ENCODE data around the gene ZNF507.

- RRBS: no CpG with 5 or more reads among the region's 3 CpGs
These were observed 29.8 kb downstream of the ZNF43 start for GRCh38 chr19:21805937-21806767.

GRCh38 chr19:22596093-22596541, 38.0 kb upstream of the ZNF492 start:
- RRBS: no CpG with 5 or more reads among the region's 19 CpGs

- RRBS: no CpG with 5 or more reads among the region's 2 CpGs
These were observed 85.9 kb downstream of the ZNF726 start for GRCh38 chr19:24000560-24001089.

DNA sequence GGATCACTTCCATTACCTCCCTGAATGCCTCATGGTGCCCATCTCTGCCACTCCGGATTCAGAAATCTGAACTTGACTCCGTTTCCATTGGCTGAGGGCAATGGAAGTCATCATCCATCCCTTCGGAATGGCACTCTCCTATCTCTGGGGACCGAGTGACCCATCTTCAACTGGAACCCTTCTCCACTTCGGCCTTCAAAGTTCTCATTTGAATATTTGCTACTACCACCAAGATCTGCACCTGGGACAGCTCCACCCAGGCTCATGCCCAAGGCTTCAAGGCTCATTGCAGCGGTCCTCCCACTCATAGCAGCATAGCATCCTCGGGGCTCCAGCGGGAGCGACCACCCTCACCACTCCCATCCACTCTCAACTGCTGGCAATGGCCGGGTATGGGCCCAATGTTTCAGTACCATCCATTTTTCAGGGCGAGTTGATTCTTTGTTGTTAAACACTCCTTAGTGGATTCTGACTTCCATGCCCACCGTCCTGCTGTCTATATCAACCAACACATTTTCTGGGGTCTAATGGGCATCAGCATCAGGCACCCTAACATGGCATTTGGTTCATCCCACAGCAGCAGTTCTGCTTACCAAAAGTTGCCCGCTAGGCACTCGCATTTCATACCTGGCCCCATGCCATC, 85.8 kb upstream of the ZNF254 start:
- RRBS: no CpG with 5 or more reads among the region's 14 CpGs

DNA sequence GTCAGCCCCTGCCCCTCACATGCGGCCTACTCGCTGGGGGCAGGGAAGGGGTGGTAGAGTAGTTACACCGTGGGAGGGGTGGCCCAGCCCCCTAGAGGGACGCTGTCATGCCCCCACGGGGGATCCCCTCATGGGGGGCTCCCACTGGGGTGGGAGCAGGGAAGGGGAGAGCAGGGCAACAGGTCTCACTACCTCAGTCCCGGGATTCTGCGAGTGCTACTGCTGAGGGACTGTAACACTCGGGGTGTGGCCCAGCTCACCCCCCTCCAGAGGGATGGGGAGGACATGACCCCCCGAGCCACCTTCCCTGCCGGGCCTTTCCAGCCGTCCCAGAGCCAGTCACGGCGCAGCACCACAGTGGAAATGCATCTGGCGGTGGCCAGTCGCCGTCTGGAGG, 84.6 kb upstream of the ZNF254 start:
- RRBS: 24% methylated on average over 3 of the region's 16 CpGs

DNA sequence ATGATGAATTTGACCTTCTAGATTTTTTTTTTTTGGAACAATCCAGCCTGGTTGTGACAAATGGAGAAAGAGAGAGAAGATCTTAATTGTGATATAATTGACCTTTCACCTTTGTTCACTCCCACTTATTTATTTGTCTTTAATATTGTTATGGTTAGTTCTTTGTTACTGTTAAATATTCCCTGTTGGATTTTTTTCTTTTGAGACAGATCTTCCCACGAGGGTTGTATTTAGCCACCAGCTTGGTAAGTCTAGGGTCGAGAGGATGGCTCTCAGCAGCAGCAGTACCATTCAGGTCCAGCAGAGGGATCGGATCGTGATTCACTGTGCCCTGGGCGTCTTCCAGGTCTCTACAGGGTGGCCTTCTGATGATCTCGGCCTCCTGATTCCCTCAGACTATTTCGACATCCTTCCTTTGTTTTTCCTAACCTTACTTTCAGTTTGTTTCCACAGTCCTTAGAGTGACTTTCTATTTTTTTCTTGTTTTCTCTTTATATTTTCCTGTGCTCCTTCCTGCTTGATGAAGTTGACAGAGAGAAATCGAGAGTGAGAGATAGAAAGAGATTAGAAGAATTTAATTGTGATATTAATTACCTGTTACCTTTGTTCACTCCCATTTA, 1437.0 kb downstream of the UQCRFS1 start:
- RRBS: no CpG with 5 or more reads among the region's 8 CpGs

GRCh38 chr19:28444769-28445600, 768.0 kb downstream of the UQCRFS1 start:
- RRBS: no CpG with 5 or more reads among the region's 9 CpGs

DNA sequence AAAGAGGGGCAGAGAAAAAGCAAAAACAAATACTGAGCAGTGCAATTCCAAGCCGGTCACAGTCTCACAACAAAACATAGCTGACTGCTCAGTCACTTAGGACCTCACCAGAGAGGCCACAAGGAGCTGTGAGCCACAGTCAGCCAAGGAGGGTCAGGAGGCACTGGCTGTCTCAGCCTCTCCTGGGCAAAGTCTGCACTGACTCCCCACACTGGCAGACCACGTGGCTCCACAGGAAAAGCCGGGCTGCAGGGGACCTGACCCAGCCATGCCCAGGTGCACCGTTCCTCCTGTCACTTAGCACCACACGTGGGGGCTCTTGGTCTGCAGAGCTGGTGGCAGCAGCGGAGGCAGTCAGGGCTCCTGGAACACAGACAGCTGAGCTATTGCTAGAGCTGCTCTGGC, 744.3 kb downstream of the UQCRFS1 start:
- RRBS: no CpG with 5 or more reads among the region's 6 CpGs

GRCh38 chr19:28534795-28535853, 677.8 kb downstream of the UQCRFS1 start:
- RRBS: no CpG with 5 or more reads among the region's 5 CpGs

DNA sequence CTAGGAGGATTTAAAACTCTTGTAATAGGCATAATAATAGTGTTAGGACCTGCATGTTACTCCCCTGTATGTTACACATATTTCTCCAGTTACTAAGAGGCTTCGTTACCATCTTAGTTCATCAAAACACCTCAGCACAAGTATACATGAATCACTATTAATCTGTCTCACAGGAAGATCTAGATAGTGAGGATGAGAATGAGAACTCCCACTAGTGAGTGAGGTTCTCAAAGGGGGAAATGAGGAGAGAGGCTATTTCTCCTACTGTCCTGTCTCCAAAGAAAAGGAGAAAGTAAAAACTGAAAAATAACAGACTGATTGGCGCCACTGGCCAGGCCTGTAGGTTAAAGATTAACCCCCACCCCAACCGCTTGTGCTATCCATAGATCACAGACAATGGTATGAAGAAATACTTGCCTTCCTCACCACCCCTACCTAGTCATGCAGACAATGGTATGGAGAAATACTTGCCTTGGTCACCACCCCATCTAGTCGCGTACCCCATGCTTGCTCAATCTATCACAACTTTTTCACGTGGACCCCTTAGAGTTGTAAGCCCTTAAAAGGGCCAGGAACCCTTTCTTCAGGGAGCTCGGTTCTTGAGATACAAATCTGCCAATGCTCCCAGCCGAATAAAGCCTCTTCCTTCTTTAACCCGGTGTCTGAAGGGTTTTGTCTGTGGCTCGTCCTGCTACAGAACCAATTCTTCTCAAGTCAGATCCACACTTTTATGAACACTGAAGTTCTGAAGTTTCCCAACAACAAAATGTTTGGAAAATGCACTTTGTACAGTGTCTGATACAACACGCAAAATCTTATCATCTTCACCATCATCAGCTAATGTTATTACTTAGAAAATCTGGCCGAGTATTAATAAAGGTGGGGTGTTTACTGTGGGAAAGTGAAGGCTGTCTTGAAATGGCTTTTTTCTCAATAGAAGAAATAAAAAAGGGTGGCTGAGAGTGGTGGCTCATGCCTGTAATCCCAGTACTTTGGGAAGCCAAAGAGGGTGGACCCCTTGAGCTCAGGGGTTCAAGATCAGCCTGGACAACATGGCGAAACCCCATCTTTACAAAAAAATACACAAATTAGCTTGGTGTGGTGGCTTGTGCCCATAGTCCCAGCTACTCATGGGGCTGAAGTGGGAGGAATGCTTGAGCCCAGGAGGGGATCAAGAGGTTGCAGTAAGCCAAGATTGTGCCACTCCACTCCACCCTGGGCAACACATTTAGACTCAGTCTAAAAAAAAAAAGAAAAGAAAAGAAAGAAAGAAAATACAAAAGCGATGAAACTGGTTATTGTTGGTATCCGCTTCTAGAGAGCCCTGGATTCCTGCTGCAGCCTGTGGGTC, 597.9 kb downstream of the UQCRFS1 start:
- RRBS: no CpG with 5 or more reads among the region's 15 CpGs

- RRBS: 77% methylated on average over 2 of the region's 16 CpGs
These were observed 223.8 kb downstream of the UQCRFS1 start for GRCh38 chr19:28989088-28989546.

- RRBS: 3% methylated on average over 4 of the region's 37 CpGs
These were observed 826 bp downstream of the PLEKHF1 start for GRCh38 chr19:29665778-29666796.

- RRBS: no CpG with 5 or more reads among the region's 8 CpGs
These were observed 2.7 kb downstream of the PLEKHF1 start for GRCh38 chr19:29667782-29668592.

DNA sequence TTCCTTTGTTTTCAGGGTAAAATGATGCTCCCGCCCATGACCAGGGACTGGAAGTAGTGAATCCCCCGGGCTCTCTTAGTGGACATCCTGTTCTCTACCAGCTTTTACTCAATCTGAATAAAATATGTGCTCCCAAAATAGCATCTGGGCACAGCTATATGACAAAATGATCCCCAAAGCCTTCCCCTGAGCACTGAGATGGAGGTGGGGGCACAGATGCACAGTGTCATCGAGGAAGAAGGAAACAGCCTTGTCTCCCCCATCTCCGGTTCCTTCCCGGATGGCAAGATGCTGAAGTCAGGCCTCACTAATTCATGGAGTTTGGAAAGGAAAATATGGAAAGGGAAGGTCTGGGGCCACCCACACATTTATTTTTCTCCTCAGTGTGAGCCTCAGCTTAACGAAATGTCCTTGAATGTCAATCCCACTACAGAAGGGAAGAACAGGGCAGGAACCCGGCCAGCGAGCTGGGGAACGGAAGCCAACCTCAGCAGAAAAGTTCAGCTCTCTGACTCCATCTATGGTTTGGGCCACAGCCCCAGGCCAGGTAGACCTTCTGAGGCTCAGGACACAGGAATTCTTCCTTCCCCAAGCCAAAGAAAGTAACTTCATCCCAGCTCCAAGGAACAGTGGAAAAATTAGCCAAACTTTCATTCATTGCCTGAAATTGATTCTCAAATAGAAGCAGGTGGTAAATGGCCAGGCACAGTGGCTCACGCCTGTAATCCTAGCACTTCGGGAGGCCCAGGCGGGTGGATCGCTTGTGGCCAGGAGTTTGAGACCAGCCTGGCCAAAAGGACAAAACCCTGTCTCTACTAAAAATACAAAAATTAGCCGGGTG, 8.5 kb downstream of the C19orf12 start:
- RRBS: no CpG with 5 or more reads among the region's 14 CpGs

DNA sequence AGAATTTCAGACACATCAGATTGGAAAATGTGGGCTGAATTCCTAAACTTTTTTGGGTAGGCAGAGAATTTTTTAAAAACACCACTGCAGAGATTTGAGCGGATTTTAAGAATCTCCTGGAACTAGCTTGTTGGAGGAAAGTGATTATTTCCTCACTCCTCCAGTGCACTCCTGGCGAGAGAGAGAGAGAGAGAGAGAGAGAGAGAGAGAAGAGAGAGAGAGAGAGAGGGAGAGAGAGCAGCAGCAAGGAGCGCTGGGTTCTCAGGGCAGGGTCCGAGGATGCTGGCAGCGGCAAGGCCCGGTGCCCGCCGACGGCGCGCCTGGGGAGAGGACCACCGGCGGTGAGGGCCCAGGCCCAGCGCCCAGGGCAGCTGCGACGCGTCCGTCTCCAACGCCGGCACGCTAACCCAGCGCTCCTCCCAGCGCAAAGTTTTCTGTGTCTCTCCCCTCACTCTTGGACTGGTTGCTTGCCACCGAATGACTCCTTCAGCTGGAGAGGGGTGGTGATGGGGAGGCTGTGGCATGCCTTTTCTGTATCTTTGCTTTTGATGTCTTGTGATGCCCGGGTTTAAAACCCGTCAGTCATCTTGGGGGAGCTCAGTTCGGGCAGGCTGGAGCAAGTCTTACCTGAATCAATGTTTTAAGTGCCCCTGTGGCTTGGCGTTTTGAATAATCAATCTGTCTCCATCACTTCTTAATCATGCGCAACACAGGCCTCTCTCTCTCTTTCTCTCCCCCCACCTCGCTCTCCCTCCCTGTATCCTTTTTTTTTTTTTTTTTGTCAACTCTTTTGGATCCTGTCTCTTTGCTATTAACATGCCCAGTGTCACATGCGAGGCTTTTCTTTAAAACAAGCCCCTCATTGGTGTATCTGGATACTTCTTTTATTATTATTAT, 148.7 kb upstream of the ZNF536 start:
- RRBS: 7% methylated on average over 15 of the region's 31 CpGs

DNA sequence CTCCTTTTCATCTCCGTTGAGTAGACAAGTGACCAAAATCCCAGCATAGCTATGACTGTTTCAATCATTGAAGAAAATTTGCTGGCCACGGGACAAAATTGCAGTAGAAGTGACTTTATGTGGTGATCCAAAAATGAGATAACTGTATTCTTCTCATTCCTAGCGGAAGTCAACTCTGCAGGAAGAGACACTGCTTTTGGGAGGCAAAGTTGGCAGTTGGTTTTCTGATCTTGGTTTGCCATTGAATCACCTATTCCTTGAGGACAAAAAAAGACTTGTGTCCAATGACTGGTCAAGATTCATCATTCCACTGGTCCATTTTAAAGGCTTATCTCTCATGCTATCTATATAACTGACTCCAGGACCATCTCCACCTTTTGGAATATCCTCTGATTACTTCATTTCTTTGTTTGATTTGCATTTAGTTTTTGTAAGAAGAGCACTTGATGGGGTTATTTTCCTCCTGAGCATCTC, 454.3 kb downstream of the ZNF536 start:
- RRBS: no CpG with 5 or more reads among the region's 3 CpGs

DNA sequence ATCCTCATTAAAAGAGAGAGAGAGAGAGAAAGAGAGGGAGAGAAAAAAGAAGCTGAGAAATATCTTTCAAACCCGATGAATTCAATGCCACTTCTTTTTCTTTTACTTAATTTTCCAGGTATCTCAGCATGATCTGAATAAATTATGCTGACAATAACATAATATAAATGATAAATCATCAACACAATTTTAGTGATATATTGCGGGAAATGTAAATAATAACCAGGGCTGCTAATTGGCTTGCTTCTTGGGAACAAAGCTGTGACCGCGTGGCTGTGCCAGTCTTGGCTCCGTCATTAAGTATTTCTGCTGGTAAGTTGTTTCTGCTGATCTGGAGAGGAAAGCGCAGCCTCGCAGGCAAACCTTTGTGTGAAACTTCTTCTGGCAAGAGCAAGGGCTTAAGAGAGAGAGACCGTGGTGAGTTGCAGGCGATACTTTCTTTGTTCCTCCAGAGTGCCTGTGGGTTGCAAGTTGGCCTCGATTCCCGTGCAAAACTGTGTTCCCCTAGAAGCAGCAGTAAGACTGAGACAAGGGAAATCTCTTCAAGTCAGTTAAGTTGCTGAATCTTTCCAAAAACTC, 489.1 kb upstream of the TSHZ3 start:
- RRBS: no CpG with 5 or more reads among the region's 11 CpGs

DNA sequence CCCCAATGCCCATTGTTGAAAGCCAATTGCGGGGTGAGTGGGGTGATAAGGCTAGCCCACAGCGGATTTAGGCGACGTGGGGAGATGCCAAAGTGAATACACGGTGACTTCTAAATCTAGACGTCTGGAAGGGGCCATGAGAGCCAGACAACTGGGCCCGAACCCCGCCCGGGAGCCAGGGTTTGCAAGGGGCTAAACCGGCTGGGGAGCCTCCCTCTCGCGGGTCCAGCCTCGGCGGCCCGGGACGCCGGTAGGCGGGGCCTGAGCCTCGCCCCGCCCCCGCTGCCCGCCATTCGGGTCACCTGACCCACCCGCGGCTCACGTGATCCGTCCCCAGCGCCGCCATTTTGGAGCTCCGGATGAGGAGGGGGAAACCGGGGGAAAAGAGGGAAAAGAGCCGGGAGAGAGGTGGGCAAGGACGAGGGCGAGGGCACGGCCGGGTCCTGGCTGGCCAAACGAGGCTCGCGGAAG, at the start of gene ZNF507:
Gene ZNF507, plus strand, starts transcription at position 321 of the 471 bp plus-strand sequence.
- RRBS: under 1% methylated on average over 21 of the region's 39 CpGs